ENCODE measurements around a stretch of chr6.

GRCh38 chr6:14734461-14735523 is 511.1 kb upstream of the JARID2 start:
- PRO-cap: no peak
- RAMPAGE, long total RNA, 3 experiments: no peak in any of the 3 experiments

GRCh38 chr6:14804508-14805111 is 441.3 kb upstream of the JARID2 start:
- PRO-cap: no peak
- RAMPAGE, long total RNA, 3 experiments: no peak in any of the 3 experiments

DNA sequence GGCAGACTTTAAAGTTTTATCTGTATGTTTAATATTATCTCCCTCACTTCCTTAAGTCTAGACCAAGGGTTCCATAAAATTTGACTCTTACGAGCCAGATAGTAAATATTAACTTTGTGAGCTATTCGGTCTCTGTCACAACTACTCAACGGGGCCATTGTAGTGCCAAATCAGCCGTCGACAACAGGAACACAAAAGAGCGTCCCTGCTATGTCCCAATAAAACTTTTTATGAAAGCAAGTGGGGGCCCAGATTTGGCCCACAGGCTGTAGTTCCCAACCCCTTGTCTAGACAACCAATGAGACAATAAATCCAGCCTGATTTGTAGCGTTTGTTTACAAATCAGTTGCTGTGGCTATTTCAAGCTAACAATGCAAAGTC is 356.3 kb upstream of the JARID2 start:
- PRO-cap: no peak
- RAMPAGE, long total RNA, 3 experiments: no peak in any of the 3 experiments

DNA sequence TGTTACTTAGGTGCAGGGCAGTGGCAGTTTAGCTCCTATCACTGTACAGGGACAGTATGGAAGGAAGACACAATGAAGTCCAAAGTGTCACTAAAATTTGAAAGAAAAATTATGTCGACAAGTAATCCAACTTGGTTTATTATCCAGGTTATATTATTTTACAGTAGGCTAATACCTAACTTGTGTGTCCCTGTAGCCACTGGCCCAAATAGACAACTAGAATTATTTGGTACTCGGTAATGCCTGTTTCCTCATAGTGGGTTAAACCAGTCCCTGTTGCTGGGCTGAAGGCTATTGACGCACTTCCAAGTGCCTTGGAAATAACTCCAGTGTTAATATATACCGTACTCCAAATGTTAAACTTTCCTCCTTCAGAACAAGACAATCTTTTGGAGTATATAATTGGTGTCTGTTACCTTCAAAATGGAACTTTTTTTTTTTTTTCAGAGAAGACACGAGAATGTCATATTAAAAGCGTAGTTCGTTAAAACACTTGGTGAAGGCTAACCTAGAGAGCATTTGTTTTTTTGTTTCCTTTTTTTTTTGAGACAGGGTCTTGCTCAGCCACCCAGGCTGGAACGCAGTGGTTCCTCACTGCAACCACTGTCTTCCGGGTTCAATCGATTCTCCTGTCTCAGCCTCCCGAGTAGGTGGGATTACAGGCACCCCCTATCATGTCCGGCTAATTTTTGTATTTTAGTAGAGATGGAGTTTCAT is 4.8 kb downstream of the JARID2 start:
- PRO-cap: no peak
- RAMPAGE, long total RNA, 3 experiments: start-site peak on the plus strand in 1 of 3 experiments, centred at position 356 of the sequence, 7 reads per replicate

- PRO-cap: no peak
- RAMPAGE, long total RNA, 3 experiments: no peak in any of the 3 experiments
Observed at GRCh38 chr6:15296472-15296851, 50.6 kb downstream of the JARID2 start.

GRCh38 chr6:15373700-15374299 is 127.9 kb downstream of the JARID2 start:
- PRO-cap: no peak
- RAMPAGE, long total RNA, 3 experiments: start-site peak on the plus strand in 1 of 3 experiments, at chr6:15374176-15374252 at its widest, 71 reads per replicate

- PRO-cap: no peak
- RAMPAGE, long total RNA, 3 experiments: no peak in any of the 3 experiments
Observed at GRCh38 chr6:15399788-15400580, 154.1 kb downstream of the JARID2 start.

GRCh38 chr6:15468312-15468891 is 194.4 kb downstream of the DTNBP1 start:
- PRO-cap: no peak
- RAMPAGE, long total RNA, 3 experiments: start-site peak on the plus strand in 1 of 3 experiments, at chr6:15468567-15468577 at its widest, 18 reads per replicate

- PRO-cap: no peak
- RAMPAGE, long total RNA, 3 experiments: no peak in any of the 3 experiments
Observed at GRCh38 chr6:15522581-15522955, 140.3 kb downstream of the DTNBP1 start.

DNA sequence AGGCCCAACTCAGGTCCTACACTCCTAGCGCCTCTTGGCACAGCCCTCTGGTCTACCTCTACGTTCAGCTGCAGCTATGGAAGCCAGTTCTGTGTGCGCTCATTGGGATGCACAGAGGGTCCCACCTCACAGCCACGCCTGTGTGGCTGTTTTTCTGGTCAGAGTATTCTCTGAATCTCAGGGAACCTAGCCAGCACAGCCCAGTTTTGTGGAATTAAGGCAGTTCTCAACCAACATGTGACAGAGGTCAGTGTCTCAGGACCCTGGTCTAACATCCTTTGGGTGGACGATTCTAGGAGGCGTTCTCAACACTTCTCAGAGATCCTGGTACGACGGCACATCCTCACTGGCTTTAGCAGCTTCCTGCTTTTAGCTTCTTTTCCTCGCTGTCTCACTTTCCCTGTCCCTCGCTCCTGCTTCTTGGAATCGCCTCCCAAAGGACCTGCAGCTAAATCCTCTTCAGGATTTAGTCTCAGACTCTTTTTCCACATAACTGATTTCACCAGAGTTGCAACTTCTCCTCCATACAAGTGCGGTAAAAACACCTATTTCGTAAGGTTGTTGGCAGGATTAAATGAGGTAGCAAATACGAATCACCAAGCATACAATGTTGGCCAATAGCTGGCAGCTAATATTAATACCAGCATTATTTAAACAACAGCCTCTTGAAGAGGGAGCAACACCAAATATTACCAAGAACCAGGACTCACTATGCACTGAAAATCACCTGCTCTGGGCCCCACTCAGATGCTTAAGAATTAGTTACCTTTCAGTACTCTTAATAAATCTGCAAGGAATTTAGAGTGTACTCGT is 123.2 kb downstream of the DTNBP1 start:
- PRO-cap: no peak
- RAMPAGE, long total RNA, 3 experiments: no peak in any of the 3 experiments

- PRO-cap: unidirectional peak, minus-strand start at chr6:15621827
- RAMPAGE, long total RNA, 3 experiments: no peak in any of the 3 experiments
Observed at GRCh38 chr6:15621269-15622164, 41.3 kb downstream of the DTNBP1 start.

DNA sequence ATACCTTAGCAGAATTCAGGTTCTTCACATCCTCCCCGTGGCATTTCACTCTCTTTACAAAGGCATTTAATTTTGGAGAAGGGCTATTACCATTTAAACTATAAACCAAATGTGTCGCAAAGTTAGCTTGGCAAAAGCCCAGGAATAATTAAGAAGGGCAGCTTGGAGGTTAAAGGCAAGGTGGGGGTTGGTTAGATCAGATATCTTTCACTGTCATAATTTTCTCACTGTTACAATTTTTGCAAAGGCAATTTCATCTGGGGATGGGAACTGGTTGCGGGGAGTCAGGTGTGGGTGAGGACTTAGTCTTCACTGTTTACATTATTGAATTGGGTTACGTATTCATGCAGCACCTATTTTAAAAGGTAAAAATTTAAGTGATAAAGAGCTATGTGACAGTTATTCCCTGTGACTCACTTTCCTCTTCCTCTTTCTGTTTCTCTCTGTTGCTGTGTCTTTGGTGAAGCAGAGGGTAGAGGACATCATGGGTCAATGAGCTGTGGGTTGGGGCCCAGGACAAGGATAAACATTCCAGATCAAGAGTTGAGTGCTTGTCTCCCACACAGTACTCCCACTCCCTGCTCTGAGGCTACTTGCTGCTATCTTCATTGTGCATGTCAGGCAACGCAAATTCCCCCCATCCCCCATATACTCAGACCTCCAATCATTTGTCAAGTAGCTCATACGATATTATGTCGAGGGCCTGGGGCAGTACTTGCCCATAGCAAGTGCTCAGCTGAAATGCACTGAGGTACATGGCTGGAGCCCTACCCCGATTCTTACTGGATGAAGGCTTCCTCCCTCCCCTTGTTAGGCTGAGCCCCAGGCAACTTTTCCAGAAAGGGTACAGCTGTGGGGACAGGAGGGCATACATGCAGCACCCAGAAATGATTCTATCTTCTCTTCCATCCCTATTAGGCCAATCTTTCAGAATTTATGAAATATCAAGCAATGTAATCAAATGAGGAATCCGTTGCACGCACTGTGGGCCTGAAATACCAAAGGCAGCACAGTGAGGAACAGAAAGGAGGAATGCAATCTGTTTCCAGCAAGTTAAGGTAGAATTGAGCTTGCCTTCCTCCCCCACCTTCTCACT is 223.0 kb upstream of the MYLIP start:
- PRO-cap: no peak
- RAMPAGE, long total RNA, 3 experiments: no peak in any of the 3 experiments

GRCh38 chr6:16136970-16137687 is 8.2 kb downstream of the MYLIP start:
- PRO-cap: no peak
- RAMPAGE, long total RNA, 3 experiments: no peak in any of the 3 experiments

GRCh38 chr6:16206370-16206956 is 31.9 kb upstream of the GMPR start:
- PRO-cap: no peak
- RAMPAGE, long total RNA, 3 experiments: no peak in any of the 3 experiments

DNA sequence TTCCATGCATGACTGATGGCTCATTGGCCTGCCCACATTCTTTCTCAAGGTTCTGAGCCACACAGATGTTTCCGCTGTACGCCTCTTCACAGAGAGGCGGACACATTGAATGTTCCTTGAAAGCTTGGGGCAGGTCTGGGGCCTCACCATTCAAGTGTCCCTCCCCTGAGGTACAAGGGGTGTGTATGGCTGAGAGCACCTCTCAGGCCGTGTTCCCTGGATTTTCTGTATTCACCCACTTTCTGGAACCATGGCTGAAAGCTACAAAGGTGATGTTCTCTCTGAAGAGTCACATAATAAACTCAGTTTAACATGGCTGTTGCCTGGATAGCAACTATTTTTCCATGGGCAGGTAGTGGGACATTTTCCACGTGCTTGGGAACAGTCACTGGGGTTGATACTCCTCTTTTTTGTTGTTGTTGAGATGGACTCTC is 29.5 kb downstream of the GMPR start:
- PRO-cap: no peak
- RAMPAGE, long total RNA, 3 experiments: no peak in any of the 3 experiments

- PRO-cap: no peak
- RAMPAGE, long total RNA, 3 experiments: no peak in any of the 3 experiments
Observed at GRCh38 chr6:16277152-16278218, 39.1 kb downstream of the GMPR start.

DNA sequence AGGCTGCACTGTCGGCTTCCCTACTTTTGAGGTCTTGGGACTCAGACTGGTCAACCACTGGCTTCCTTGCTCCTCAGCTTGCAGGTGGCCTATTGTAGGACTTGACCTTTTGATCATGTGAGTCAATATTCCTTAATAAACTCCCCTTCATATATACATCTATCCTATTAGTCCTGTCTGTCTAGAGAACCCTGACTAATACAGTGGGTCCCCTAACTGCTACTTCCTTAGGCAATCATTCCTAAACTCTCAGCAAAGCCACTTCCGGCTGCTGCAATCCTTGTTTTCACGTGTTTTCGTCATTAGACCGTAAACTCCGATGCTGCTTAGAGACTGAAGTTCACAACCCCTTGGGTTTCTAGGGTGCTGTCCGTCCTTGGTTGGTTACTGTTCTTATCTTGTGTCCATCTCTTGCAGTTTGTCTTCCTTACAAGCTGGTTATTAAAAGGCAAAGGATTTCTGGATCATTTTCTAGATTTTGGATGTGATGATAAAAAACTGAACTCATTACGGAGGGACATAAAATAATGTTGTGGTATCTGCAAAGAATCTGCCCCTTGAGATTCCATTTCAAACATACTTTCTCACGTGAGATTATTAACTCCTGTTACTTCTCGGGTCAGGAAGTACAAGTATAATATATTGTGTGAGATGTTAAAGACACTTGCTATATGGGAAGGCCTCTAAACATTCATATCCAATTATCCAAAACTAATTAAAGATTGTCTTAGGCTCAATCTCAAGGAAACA is 106.4 kb downstream of the GMPR start:
- PRO-cap: no peak
- RAMPAGE, long total RNA, 3 experiments: no peak in any of the 3 experiments

DNA sequence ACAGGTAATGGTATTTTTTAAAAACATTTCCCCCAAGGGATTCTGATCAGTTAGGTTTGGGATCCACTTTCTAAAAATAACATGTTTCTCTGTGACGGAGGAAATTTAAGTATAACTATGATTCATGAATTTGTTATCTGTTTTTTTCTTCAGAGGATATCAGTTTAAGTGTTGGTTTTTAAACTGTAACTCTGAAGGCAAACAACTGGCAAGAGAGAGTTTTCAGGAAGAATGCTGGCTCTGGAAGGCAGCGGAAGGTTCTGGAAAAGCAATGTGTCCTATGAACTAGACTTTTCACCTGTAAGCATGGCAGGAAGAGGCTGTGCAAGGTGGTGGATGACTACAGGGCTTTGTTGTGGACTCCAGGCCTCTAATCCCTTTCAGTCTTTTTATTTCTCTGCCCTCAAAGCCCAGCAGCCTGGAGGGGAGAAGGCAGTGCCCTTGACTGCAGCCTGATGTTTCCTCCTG is 153.1 kb downstream of the GMPR start:
- PRO-cap: no peak
- RAMPAGE, long total RNA, 3 experiments: no peak in any of the 3 experiments

DNA sequence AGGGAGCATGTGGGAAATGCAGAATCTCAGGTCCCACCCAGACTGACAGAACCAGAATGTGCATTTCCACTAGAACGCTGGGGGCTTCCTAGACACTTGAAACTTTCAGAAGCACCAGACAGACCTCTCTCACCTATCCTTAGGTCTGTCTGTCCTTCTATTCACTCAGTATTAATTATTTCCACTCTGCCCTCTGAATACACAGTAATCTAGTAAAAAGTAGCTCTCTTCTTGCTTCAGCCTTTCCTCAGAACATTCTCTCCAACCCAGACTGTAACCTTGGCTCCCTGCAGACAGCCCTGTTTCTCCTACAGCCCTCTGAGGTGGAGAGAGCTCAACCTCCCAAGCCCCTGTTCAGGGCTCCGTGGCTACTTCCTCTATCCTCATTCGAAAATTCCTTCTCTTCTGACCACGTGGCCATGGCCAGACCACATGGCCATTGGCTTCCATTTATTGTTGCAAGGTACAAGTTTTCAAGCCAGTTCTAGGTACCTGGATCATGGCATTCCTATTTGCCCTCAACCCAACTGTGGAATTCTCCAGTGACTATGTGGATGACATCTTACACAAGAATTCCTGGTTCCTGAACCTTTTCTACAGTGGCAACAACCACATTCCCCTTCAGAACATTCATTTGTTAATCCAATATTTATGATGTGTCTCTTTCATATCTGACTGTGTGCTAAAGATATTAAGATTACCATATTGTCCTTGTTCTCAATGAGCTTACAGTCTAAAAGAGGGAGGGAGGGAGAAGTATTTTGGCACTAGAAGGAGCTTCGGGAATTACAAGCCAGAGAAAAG is 161.8 kb downstream of the GMPR start:
- PRO-cap: no peak
- RAMPAGE, long total RNA, 3 experiments: start-site peak on the minus strand in 1 of 3 experiments, centred at position 389 of the sequence, 18 reads per replicate

- PRO-cap: no peak
- RAMPAGE, long total RNA, 3 experiments: no peak in any of the 3 experiments
Observed at GRCh38 chr6:16439185-16439649, 200.8 kb downstream of the GMPR start.